ENCODE data around the genes ZNF414, ACTL9, ZNF266, FBXL12, OLFM2 and SHFL.

DNA sequence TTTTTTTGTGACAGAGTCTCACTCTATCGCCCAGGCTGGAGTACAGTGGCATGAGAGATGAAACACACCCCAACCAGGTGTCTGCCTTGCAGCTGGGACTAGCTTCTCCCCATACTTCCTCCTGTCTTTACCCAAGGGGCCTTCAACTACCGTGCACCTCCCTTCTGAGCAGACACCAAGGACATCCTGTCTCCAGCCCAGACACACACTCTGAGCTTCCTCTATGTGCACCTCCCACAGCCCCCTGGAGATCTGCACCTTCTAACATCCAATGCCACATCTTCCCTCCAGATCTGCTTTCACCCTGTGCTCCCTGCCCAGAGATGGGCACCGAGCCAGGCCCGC, 14.0 kb upstream of the CERS4 start:
- PRO-cap: no peak

DNA sequence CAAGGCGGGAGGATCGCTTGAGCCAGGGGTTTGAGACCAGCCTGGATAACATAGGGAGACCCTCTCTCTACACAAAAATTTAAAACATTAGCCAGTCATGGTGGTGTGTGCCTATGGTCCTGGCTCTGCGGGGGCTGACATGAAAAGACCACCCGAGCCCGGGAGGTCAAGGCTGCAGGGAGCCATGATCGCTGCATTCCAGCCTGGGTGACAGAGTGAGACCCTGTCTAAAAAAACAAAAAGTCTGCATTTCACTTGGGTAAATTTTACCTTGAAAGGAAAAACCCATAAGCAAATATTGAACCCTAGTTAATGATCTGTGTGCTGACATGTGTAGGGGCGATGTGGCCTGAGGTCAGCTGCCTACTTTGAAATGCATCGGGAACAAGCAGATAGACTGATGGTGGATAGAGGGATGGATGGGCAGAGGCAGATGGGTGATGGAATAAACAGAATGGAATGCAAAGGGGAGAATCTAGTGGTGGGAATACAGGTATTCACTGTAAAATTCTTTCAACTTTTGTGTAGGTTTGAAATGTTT, 37.2 kb downstream of the CERS4 start:
- PRO-cap: no peak

DNA sequence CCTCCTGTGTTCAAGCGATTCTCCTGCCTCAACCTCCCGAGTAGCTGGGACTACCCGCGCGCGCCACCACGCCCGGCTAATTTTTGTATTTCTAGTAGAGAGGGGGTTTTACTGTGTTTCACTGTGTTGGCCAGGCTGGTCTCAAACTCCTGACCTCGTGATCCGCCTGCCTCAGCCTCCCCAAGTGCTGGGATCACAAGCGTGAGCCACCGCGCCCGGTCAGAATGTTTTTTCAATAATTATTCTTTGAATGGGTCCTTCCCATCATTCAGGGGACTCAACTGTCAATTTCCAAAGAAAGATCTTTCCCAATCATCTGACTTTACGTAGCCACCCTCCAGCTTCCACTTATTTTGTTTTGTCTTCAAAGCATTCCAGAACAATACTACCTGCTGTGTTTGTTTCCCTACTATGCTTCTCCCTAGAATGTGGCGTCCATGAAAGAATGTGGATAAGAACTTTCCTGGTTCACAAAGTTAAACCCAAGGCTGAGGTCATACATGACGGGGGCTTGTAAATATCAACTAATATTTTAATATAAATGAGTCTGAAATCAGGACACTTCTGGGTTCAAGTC, 1.2 kb downstream of the NDUFA7 start:
- PRO-cap: no peak

- PRO-cap: no peak
Observed at GRCh38 chr19:8333599-8334146, 9.4 kb downstream of the KANK3 start.

GRCh38 chr19:8391622-8392723, 1.8 kb downstream of the RAB11B start:
- PRO-cap: unidirectional peak, minus-strand start at chr19:8392391

GRCh38 chr19:8463168-8463862, 18.5 kb downstream of the HNRNPM start:
- PRO-cap: no peak

GRCh38 chr19:8513371-8514517, at the start of gene ZNF414:
TSS of gene ZNF414 (minus strand) at chr19:8514167.
- PRO-cap: bidirectional peak, plus-strand start at chr19:8513912, minus-strand start at chr19:8513801; bidirectional peak, plus-strand start at chr19:8514238, minus-strand start at chr19:8514126

- PRO-cap: no peak
Observed at GRCh38 chr19:8592911-8593305, 15.7 kb upstream of the MYO1F start.

DNA sequence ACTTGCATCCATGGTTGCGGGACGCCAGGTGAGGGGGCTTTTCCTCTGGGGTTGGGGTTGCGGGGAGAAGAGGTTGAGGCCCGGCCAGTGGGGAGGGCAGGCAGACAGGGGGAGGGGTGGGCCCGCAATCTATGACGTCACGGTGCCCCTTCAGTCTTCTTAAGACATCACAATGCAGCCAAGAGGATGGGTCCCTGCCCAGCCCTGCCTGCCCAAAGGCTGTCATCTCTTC, at the start of gene ACTL9:
ACTL9 (minus strand) TSS at position 106 of the 232 bp plus-strand sequence.
- PRO-cap: no peak

- PRO-cap: bidirectional peak, plus-strand start at chr19:9435686, minus-strand start at chr19:9435502
Observed at GRCh38 chr19:9434805-9436169, at the start of gene ZNF266. TSS of gene ZNF266 (minus strand) at chr19:9435573.

GRCh38 chr19:9498029-9498506, 348 bp downstream of the ZNF560 start:
- PRO-cap: no peak

DNA sequence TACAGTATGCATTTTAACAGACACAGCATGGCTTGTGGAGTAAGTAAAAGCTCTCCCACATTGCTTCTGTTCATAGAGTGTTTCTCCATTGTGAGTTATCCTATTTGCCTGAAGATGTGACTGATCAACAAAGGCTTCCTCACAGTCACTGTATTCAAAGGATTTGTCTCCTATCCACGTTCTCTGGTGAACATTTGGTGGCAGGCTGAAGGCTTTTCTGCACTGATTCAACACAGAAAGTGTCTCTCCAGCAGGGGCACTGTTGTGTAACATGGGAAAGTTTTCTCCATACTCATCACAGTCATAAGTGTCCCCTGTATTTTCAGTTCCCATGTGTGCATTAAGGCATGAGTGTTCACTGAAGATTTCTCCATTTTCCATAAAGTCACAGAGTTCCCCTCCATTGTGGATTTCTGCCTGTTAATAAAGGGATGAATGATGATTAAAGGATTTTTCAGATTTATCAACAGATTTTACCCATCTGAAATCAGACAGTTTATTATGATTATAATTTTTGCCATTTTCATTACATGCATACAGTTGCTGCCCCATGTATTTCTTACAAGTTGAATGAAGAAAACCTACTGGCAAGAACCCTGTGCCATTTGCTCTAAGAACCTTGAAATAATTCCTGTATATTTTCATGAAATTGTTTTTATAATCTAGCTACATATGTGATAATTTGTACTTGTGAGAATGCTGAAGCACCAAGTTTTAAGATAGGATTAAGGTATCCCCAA, 17.4 kb downstream of the ZNF121 start:
- PRO-cap: no peak

GRCh38 chr19:9675284-9675800, 442 bp upstream of the ZNF562 start:
- PRO-cap: no peak

- PRO-cap: no peak
Observed at GRCh38 chr19:9784326-9785035, 15.9 kb upstream of the ZNF846 start.

DNA sequence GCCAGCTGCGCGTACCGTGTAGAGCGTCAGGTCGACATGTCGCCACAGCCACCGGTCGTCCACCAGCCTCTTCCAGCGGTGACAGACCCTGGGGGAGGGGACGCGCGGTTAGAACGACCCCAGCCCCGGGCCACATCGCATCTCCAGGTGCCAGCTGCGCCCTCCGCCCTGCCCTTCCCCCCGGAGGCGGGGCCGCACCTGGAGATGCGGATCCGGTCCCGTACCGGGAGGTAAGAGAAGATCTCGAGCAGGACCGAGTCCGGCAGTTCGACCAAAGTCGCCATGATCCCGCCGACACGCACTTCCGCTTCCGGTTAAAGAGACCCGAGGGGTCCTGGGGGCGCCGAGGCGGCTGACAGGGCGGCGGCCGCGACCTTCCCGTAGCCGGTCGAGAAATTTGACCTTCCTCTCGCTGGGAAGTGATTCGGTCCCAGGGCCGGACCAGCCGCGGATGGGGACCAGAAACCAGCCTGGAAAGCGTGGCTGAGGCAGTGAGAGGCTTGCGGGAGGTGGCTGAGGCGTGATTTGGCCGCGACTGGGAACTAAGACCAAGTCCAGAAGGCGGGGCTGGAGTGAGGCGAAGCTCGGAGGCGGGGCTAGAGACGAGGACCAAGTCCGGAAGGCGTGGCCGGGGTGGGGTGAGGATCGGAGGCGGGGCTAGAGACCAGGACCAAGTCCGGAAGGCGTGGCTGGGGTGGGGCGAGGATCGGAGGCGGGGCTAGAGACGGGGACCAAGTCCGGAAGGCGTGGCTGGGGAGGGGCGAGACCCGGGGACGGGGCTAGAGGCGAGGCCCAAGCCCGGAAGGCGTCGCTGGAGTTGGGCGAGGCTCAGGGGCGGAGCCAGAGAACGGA, at the start of gene FBXL12:
FBXL12 (minus strand) TSS at position 550 of the 852 bp plus-strand sequence.
- PRO-cap: bidirectional peak, plus-strand start at position 323 of the sequence, minus-strand start at position 294 of the sequence; bidirectional peak, plus-strand start at position 494 of the sequence, minus-strand start at position 537 of the sequence

DNA sequence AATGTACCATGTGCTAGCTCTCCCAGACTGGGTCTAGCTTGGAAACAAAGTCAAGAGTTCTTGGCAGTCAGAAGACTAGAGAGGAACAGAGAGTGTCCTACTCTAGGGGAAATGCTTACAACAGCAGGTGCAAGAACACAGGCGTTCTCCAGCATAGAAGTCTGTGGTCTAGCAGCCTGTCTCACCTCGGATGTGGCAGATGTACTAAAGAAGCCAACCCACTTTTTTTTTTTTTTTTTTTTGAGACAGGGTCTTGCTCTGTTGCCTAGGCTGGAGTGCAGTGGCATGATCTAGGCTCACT, 31.1 kb downstream of the PIN1 start:
- PRO-cap: no peak

- PRO-cap: bidirectional peak, plus-strand start at chr19:9936625, minus-strand start at chr19:9936476
Observed at GRCh38 chr19:9936155-9936848, at the start of gene OLFM2. TSS of gene OLFM2 (minus strand) at chr19:9936515.

- PRO-cap: bidirectional peak, plus-strand start at chr19:9945748, minus-strand start at chr19:9945600; unidirectional peak, plus-strand start at chr19:9945986
Observed at GRCh38 chr19:9945262-9946014, 9.1 kb upstream of the OLFM2 start.

DNA sequence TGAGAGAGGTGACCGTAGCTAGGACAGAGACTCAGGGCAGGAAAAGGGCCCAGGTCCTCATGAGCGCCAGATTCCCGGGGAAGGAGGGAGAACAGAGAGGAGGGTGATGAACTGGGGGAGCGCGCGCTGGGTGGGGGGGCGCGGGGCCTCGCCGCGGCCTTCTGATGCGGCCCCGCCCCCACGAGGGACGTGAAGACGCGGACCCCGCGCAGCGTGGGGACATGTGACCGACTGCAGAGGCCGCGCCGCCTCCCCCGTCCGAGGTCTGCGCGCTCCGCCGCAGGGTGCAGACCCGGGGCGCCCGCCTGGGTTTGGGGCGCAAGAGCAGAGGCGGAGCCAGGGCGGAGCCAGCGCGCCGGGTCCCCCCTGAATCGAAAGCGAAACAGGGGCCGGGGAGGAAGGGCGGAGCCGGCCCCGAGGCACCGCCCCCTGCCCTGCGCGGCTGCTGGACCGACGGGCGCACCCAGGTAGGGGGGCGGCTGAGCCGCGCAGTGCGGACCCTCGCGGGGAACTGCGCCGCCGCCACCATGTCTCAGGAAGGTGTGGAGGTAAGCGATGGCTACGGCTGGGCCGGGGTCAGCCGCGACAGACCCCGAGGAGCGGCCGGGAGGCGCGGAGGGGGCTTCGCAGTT, at the start of gene SHFL:
SHFL (plus strand) TSS at position 417 of the 632 bp plus-strand sequence.
- PRO-cap: bidirectional peak, plus-strand start at position 476 of the sequence, minus-strand start at position 280 of the sequence

DNA sequence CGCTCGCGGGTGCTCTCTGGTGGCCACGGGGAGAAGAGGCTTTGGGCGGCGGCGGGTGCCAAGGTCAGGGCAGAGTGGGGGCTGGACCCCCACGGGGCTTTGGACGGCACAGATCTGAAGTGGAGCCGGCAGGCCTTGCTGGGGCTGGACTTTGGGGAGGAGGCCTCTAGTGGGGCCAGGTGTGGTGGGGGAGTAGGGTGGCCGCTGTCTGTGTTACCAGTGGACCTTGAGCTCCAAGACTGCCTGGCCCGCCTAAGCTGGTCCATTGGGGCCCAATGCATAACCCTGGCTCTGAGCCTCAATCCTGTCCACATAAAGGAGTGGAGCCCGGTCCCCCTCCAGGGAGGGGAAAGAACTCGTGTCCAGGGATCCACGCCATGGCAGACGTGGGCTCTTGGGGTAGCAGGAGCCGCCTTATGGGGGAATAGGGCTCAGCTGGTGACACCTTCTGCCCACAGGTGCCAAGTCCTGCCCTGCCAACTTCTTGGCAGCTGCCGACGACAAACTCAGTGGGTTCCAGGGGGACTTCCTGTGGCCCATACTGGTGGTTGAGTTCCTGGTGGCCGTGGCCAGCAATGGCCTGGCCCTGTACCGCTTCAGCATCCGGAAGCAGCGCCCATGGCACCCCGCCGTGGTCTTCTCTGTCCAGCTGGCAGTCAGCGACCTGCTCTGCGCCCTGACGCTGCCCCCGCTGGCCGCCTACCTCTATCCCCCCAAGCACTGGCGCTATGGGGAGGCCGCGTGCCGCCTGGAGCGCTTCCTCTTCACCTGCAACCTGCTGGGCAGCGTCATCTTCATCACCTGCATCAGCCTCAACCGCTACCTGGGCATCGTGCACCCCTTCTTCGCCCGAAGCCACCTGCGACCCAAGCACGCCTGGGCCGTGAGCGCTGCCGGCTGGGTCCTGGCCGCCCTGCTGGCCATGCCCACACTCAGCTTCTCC, 2.0 kb downstream of the P2RY11 start:
- PRO-cap: no peak

All from ReNcell CX (cell line).